Vein endothelial cell (primary cell): ENCODE measurements around the genes ADCY2 and DNAH5.

DNA sequence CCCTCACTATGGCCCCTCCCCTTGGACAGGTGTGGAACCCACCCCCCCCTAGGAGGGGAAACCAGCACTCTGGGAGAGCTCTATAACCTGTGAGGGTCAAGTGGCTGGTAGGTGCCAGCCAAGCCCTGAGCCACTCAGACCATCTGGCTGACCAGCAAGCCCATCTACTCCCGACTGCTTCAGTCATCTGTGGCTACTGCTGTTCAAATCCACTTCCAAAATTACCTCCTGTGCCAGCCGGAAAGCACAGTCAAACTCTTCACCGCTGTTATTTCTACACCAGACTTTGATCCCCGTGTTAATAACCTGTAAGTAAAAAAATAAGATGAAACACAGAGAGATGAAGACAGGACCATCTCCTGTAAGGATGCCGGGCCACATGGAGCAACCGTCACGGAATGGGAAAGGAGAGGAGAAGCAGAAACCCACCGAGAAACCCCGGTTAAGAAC, 28.4 kb downstream of the NSUN2 start:
- CAGE, long polyA plus RNA: no peak

DNA sequence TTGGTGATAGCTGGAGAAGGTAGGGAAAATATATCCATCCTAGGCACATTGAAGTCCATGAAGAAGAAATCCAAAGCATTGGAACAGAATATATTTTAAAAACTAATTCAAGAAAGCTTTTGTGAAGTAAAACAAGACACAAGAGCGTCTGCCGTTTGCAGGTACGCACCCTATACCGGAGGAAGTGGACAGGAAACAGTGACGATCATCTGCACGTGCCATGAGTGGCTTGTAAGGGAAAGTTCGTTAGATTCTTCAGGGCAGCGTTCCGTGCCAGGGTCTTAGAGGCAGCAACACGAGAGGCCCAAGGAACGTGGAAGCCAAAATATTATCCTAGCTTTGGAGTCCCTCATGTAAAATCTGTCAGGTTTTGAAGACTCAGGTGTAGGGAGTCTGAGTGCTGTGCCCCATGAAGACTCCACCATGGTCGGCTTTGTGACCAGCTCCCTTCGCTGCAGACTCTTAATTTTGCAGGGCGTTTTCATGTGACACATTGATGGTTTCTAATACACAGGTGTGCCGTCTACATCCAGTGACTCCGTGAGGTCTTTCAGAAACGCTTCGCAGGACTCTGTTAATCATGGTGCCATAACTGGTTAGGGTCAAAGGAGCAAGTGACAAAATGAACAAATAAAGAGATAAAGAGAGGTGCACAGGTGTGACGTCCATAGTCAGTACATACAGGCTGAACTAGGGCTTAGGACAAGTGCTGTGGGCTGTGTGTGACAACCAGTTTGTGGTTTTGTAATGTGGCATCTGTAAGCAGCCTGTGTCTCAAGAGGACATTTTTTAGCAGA, 26.4 kb downstream of the SRD5A1 start:
- CAGE, long polyA plus RNA: no peak

DNA sequence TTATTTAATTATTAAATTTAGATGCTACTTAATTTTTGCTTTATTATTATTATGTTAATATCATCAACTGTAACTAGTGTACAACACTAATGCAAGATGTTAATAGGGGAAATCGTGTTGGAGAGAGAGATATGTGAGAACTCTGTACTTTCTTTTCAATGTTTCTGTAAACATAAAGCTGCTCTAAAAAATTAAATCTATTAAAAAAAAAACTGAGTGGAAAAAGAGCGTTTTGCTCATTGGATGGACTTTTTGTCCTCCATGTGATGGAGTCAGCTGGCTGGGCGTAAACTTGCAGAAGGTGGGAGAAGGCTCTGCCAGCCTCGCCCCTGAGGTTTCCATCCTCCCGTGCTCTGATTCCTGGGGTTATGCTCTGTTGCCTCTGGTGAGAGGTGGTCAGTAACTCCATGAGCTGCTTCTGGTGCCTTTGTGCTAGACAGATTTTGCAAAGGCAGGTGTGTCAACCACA, 39.0 kb upstream of the TENT4A start:
- CAGE, long polyA plus RNA: no peak

- CAGE, long polyA plus RNA: no peak
Measured at GRCh38 chr5:7395409-7396529, at the start of gene ADCY2. Gene ADCY2 (plus strand): TSS chr5:7396138.

- CAGE, long polyA plus RNA: no peak
Measured at GRCh38 chr5:8014065-8014680, 145.2 kb downstream of the MTRR start.

DNA sequence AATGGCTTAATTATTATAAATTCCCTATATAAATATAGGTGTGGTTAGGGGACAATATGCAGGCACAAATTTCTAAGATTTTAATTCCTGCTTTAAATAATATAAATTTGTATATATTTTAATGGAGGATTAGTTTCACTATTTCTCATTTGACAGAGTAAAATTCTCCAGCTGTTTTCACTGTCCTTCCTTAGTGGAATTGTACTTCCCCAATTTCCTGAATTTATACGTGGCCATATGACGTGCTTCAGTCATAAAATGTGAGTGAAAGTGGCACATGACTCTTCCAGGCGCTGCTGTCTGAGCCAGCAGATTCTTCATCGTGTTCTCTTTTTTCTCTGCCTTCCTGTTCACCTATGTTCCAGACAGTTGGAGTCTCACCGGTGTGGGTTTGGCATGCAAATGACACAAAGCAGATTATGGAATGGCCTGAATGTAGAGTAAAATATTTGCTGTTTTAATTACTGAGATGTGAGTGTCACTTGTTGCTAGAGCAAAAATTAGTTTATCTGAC, 684.1 kb downstream of the SEMA5A start:
- CAGE, long polyA plus RNA: no peak

GRCh38 chr5:10262176-10262970, 12.3 kb downstream of the CCT5 start:
- CAGE, long polyA plus RNA: no peak

DNA sequence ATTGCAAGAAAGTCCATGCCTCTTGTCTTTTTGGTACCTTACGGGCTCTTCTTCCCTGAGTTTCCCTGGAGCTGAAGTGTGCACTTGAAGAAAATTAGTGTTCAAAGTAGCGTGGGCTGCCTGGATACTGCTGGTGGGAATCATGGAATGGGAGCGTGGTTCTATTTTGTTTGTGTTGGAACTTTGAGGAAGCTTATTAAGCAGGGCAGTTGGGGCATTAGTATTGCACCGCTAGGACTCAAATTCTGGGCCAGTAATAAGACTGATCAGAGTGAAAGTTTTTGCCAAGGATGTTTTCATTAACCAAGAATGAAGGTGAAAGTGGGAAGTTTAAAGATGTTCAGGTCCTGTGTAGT, 20.8 kb downstream of the MARCHF6 start:
- CAGE, long polyA plus RNA: no peak

DNA sequence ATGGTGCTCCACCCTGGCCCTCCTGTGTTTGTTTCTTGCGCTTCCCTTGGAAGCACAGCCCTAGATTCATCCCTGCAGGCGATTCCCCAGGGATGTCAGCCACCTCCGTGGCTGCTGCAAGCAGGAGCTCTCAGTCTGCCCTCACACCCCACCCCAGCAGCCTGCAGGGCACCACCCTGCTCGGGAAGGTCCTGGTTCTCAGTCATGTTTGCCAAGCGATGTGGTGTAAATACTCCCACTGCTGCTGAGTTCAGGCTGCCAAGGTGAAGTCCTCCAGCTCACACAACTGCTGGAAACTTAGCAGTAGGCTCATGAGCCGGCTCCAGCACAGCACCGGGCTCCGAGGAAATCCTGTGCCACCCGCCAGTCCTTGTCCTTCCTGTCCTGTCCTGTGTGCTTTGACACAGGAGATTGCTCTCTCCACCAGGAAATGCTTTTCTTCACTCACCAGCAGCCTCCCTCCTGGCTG, 16.2 kb downstream of the ROPN1L start:
- CAGE, long polyA plus RNA: no peak

DNA sequence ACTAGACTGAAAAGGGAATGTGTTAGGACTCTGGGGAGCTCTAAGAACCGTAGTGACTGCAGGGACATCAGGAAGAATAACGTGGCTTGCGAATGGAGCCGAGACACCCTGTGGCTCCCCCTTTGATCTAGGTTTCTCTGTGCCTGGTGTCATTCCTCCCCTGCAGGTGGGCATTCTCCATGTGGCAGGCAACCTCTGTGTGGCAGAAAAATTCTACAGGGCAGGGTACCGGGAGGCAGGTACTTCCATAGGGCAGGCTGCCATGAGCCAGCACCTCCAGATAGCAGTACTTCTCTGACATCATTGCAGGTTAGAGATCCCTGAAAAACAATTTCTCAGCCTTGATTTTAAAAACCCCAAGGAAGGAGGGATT, 43.1 kb downstream of the ROPN1L start:
- CAGE, long polyA plus RNA: no peak

GRCh38 chr5:10595231-10595765, 31.4 kb downstream of the ANKRD33B start:
- CAGE, long polyA plus RNA: no peak

DNA sequence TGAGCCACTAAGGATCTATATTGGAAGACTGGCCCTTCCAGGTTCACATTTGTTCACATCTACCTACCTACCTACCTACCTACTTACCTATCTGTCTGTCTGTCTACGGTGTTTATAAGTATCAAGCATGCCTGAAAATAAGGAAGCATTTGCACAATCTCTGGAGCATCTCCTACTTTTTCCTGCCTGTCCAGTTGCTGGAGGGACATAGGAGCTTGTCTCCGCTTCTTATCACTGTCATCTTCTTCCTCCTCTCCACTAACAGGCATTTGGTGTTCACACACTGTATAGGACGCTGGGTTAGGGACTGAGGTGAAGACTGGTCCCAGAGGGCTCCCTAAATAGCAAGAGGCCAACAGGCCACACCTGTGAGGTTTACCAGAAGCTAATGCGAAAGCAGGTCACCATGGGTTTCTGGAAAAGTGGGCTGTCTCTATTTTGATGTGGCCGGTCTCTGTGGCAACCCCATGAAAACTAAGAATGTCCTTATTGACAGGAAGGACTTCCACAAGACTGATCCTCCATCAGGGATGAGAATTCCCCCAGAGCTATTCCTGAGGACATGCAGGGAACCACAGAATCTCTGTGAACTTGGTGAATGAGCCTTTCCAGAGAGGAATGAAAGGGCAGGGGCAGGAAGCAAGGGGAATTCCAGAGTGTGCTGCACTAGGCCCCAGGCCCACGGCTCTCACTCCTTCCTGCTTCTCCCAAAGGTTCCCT, 61.8 kb downstream of the DAP start:
- CAGE, long polyA plus RNA: no peak

GRCh38 chr5:10702684-10703710, 58.0 kb downstream of the DAP start:
- CAGE, long polyA plus RNA: no peak

DNA sequence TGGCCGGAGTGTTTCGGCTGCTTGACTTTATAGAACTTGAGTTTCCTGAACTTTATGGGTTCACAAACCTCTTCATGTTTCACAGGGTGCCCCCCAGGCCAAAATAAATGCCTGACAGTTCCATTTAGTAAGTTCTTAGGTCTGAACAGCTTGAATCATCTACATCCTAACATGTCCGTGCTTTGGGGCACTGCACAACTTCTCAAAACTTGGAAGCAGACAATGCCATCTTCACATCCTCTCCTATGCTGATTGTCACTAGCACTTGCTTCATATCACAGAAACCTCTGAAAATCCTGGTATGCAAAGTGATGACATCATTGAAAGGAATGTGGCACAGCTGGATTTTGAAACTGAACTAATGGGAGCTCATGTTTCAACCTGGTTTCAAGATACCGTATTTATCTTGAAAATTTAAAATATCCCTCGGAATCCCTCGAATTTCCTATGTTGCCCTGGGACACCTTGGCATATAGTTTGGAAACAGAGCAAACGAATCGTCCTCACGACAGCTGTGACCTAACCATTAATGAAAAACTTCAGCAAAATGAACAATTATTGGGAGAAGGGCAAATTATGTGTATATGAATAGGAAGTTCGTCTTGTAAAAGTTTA, 490.2 kb upstream of the DAP start:
- CAGE, long polyA plus RNA: no peak

DNA sequence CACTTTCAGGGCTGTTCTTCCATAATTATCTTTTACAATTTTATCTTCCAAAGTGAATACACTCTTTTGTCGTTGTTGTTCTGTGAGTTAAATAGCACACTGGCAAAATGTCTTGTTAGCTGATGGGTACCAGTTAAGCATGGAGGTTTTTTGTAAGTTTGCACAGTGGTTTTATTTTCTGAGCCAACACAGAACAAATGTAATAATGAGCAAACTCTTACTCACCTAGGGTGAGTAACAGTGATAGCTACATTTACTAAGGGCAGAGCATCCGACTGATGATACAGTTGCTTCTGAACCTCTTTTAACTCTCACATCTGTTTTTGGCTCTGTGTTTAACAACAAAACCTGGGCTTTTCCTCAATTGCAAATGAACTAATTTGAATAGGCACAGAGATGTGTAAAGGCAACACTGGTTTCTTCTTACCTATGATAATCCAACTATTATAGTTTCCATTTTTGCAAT, 103.1 kb downstream of the CTNND2 start:
- CAGE, long polyA plus RNA: no peak

DNA sequence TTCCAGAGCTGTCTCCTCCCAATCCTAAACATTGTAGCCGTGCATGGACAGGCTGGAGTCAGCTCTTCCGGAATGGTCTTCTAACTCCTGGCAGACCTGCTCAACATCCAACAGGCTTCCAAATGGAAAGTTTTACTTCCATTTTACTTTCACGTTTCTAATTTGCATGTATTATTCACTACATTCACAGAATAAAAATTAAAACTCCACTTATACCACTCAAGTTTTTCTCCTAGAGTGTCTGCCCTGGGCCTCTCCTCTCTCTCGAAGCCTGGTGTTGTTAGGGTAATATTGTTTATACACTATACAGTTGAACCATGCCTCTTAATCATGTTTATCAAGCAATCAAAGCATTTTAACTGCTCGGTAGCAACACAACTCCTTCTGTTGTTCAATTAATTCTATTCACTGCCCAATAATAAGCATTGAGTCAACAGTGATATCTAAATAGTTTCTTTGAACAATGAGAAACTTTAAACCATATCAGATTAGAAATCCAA, at the start of gene DNAH5:
Gene DNAH5, minus strand, starts transcription at position 282 of the 500 bp plus-strand sequence.
- CAGE, long polyA plus RNA: no peak

DNA sequence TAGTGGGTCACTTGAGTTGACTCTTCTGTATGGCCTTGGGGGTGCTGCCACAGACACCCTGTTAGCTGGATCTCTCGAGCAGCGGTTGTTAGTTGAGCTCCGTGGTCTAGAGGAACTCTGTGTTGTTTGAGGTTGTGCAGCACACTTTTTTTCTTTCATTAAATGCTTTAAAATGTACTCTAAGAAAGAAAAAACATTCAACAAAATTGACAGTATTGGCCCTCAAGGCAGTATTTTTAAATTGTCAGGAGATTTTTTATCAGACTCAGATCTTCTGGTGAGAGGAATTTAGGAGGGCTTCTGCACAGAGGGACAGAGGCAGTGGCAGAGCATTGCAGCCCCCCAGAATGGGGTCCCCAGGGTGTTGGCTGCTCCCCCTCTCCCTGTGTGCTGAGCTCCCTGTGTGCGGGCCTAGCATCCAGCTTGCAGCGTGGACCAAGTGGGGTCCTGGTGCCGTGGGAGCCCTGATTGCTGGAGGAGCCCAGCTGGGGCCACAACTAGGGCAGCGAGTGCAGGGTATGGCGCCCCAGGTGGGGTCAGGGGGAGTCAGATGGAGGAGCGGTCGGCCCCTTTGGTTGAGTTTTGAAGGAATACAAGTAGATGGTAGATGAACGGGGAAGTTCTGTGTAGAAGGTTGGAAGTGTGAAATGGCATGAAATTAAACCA, 66.6 kb downstream of the TRIO start:
- CAGE, long polyA plus RNA: no peak

- CAGE, long polyA plus RNA: no peak
Measured at GRCh38 chr5:14212909-14213381, 69.8 kb downstream of the TRIO start.

- CAGE, long polyA plus RNA: no peak
Measured at GRCh38 chr5:14290540-14291563, 147.7 kb downstream of the TRIO start.

- CAGE, long polyA plus RNA: no peak
Measured at GRCh38 chr5:14316257-14316909, 173.2 kb downstream of the TRIO start.